Skeletal muscle satellite cell (primary cell): ENCODE measurements around a stretch of chr2.

DNA sequence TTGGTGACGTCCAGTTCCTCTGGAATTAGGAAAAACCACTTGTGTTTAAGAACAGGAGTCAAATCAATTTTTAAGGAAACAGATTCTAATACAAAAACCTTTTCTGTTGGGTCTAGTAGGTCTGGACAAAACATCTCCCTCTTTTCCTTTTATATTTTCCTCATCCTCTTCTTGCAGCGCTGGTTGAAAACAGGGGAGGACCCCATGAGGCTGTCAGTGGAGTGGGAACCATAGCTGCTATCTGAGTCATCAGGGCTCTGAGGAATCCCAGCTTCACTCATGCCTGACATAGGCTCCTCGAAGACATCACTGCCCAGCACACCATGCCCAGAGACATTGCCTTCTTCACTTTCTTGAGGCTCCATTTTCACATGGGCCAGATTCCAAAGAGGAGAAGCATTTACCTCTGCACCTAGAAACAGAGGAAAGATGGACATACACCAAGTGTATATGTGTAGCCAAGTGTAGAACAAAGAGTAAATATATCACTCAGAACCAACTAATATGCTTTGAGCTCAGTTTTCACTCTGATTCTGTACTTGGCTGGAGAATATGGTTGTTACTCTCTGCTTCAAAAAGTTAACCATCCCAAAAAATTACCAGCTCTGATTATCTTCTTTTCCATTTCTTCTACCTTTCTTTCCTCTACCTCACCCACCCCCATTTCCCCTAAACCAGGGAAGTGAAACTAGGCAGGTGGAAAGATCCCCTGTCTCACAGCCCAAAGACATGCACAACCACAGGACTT, 9.9 kb downstream of the SUPT7L start:
- CAGE, long polyA plus RNA, result no peak

DNA sequence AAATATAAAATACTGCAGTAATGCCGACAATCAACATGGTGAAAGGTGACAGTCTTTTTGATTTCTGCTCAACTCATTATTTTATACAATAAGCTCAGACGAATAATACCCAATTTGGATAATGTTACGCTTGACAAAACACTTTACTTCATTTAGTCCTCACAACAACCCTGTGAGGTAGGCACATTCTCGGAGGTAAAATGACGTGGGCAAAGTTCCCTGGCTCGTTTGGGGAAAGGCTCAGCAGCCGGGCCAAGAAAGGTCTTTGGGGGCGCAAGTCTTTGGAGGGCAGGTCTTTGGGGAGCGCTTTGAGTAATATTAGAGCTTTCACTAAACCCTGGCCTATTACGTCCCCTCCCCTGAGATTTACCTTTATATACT, 495 bp downstream of the RBKS start:
- CAGE, long polyA plus RNA, result no peak

- CAGE, long polyA plus RNA, result no peak
Measured at GRCh38 chr2:28280862-28281250, 111.8 kb upstream of the FOSL2 start.

DNA sequence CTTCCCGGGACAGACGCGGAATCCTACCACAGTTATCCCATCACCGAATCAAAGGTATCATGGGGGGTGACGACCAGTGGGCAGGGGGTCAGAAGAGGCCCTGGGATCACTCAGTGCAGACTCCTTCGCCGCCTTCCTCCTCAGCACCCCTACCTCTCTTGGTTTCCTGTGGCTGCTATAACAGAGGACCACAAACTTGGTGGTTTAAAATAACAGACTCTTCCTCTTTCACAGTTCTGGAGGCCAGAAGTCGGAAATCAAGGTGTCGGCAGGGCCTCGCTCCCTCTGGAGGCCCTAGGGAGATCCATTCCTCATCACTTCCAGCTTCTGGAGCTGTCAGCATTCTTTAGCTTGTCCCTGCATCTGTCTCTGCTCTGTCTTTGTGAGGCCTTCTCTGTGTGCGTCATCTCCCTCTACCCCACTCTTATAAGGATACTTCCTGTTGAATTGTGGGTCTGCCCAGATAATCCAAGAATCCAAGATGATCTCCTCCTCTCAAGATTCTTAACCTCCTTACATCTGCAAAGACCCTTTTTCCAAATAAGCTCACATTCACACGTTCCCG, 13.6 kb upstream of the FOSL2 start:
- CAGE, long polyA plus RNA, result no peak

- CAGE, long polyA plus RNA, result no peak
Measured at GRCh38 chr2:28393242-28394028, 777 bp downstream of the FOSL2 start.

DNA sequence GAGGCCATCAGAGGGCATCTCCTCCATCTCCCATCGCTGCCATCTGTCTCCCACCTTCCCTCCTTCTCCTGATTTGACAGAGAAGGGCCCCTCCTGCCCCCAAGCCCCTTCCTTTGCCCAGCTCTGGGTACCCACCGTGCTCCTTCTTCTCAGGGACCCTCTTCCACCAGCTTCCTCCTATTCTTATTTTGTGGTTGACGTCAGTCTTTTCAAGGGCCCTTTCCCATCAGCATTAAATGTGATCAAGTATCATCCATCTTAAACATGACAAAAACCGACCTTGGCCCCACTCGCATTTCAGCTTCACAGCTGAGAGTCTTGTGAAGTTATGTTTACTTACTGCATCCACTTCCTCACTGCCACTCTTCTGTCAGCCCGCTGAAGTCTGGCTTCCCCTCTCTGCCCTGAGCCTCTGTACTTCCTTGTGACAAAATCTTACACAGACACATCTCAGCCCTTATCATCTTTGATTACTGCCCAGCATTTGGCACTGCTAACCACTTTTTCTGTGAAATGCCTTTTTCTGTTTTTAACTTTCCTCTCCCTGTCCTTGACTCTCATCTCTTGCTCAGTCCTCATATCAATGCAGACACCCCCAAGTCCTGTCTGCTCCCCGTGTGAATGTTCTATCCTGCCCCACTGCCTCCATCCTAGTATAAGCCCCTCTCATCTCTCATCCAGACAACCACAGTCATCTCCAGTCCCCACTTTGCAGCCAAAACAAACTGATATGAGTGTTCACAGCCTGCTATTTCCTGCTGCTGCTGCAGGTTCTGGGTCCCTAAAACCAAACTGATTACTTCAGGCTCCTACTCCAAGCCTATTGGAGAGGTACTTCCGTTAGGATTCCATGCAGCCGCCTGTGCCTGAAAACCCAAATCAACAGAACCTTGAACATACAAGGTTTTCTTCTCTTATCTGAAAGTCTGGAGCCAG, 31.3 kb downstream of the FOSL2 start:
- CAGE, long polyA plus RNA, result no peak

GRCh38 chr2:28435570-28436407, 43.1 kb downstream of the FOSL2 start:
- CAGE, long polyA plus RNA, result no peak

DNA sequence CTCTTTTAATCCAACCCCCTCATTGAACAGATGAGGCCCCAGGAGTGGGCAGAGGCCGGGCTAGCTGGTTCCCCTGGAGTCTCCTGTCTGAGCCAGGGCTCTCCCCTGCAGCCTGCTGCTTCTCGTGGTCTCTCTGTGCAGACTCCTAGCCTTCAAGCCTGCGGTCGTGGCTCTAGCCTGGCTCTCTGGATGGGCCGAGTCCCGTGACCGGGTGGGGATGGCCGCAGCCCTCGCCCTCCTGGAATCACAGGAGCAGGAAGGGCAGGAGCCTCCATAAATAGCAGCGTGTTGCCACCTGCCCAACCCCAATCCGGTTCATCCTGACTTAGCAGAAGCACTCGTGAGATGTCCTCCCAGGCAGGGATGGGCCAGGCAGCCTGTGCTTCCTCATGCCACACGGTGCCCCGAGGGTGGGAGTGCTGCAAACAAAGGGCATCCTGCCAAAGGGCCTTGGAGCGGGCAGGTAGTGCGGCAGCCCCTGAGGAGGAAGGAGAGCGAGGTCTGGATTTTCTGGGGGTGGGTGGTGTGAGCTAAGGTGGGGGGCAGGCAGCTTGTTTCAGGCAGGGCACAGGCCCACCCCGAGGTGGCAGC, 43.9 kb downstream of the FOSL2 start:
- CAGE, long polyA plus RNA, result no peak

- CAGE, long polyA plus RNA, result no peak
Measured at GRCh38 chr2:28447934-28448797, 47.7 kb upstream of the PLB1 start.

DNA sequence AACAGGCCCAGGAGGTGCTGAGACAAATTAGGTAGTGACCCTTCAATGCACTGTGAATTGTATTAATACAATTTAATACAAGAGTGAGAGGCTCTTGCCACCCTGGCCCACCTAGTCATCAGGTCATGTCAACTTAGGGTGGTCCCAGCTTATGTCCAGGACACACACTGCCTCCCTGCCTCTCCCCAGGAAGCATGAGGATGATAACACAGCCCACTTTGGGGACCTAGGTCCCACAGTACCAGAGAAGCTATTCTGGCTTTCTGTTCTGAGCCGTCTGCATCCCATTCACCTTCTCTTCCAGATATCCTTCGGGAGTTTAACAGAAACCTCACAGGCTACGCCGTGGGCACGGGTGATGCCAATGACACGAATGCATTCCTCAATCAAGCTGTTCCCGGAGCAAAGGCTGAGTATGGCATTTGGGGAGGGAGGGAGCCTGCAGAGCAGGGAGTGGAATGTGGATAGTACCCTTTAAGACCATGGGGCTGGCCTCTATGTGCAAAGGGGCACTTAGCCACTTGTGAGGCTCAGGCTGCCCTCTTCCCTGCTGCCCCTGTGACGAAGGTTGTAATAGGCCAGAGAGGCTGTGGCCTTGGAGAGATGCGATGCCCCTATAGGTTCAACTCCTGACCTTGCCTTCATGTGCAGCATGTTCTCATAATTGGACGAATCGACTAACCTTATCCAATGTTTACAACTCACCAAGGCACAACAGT, 102.6 kb downstream of the PLB1 start:
- CAGE, long polyA plus RNA, result no peak

DNA sequence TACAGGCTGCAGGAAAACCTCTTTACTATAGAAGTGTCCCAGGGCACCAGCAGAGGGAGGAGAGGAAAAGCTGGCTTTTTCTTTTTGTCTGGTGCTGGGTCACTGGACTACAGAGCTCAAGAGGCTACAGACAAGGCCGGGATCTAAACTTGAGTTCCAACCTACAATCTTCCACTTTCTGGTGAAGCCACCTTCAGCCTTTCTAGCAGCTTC, 88.2 kb upstream of the PPP1CB start:
- CAGE, long polyA plus RNA, result no peak

- CAGE, long polyA plus RNA, result no peak
Measured at GRCh38 chr2:28683155-28683934, 68.3 kb upstream of the PPP1CB start.

DNA sequence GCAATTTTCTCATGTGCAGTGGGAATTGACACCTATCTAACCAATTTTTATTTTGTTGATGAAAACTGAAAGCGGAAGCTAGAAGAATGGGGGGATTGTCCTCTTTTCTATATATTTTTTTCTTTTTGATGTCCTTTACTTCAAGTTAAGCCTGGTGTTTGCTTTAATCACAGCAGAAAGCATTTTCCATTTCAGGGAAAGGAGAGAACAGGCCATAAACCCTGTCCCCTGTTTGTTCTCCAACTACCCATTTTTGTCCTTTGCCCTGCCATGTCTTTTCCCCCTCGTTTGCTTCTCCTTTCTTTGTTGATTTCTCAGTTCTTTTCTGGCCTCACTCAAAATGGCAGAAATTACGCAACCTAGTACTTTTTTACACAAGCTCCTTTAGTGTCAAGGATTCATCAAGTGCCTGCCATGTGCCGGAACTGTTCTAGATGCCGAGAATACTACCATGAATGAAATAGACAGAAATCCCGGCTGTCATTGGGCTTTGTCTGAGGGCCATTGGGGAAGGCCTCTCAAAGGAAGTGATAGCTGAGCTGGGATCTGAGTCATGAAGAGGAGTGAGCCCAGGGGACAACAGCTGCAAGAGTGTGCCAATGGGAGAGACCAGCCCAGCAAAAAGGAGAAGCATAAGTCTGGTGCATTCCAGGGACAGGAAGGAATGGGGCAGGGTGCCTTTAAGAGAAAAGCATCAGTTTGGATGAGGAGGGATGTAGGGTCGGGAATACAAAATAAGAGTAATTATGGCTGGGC, 34.4 kb upstream of the PPP1CB start:
- CAGE, long polyA plus RNA, result no peak

DNA sequence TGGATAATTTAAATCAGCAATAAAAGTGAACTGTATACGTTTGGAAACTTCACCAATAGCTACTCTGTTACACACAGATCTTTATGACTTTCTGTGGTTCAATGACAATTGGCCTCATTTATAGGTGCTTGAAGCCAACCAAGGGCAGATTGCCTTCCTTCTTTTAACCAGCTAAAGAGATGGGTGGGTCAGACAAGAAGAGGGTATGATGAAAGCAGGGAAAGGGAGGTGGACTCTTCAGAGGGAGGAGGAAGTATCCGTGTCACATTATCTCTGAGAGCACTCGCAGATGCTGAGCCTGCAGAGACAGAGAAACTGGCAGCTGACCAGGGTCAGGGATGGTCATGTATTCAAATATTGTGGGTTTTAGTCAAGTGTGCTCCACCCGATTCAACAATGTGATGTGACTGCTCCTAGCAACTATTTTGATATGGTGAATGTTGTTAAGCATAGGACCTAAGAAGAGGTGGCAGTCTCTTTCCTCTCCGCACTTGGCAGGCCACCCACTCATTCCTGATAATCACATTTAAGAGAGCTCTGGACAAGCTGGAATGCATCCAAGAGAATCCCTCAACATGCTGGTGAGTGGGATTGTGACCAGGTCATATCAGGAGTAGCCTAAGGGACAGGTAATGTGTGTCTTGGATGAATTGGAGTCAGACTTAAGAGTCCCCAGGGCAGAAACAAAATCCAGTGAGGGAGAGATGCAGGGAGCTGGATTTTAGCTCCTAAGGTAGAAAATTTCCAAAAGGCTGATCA, 1.3 kb upstream of the CLIP4 start:
- CAGE, long polyA plus RNA, result no peak

DNA sequence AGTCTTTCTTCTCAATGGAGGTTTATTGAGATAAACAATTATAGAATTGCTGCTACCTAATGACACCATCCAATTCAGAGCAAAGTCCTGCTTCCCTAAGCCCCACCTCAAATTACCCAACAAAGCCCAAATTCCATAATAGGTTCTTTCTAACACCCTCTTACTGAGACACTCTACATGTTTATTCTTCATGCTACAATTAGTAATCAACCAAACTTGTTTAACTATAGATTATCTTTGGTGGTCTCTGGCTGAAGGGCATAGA, 322.3 kb downstream of the CLIP4 start:
- CAGE, long polyA plus RNA, result no peak

DNA sequence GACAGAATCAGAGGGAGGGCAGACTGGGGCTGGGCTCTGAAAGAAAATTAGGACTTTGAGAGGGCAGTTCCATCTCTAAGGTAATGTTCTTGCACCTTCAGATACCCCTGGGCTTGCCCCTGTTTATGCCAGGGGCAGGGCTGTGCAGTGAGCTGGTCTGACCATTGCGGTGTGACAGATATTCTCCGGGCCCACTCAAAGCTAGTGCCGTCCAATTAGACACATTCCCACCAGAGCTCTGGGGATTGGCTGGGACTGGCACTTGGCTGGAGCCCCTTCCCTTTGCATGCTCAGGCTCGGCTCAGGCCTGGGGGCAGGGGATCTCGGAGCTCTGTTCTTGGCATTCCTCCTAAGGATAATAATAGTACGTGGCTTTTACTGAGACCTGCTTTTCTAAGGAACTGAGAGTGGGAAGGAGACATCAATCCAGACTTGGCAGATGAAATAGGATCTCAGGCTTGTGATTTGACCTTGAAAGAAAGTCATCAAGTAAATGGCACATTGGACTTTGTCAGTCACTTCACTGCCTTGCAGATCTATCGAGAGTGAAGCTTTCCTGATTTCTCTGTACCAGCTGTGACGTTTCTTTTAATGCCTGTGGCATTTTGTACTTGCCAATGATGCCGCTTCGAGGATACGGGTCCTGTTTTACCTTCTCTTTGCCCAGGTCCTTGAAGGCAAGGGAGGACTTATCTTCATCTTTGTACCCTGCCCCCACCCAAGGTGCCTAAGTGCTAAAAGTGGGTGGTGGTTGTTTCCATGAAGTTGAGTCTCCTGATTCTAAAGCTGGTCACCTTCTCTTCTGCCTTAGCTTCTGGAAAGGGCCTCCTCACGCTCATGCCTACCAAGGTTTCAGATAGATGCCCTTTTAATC, 5.7 kb downstream of the LBH start:
- CAGE, long polyA plus RNA, result no peak

DNA sequence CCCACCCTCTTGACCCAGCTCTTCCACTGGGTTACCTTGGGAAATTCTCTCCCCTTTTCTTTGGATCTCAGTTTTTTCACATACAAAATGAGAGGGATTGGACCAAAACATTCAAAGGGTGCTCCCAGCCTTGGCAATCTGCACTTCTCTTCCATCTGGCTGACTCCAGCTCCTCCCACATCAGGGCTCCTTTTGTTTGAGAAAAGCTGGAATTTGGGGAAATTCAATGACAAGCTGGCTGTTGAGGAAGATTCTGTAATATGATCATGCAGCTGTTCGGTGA, 42.8 kb upstream of the LCLAT1 start:
- CAGE, long polyA plus RNA, result no peak

- CAGE, long polyA plus RNA, result no peak
Measured at GRCh38 chr2:30447740-30448175, 712 bp downstream of the LCLAT1 start.

DNA sequence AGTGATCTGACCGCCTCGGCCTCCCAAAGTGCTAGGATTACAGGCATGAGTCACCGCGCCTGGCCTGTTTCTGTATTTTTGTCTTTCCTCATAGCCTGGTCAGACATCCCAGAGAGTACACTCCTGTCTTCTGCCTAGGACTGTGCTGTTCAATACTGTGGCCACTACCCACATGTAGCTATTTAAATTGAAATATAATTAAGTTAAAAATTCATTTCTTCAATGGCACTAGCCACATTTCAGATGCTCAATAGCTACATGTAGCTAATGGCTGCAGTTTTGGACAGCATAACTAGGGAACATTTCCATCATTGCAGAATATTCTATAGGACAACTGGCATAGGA, 64.2 kb downstream of the LCLAT1 start:
- CAGE, long polyA plus RNA, result no peak

DNA sequence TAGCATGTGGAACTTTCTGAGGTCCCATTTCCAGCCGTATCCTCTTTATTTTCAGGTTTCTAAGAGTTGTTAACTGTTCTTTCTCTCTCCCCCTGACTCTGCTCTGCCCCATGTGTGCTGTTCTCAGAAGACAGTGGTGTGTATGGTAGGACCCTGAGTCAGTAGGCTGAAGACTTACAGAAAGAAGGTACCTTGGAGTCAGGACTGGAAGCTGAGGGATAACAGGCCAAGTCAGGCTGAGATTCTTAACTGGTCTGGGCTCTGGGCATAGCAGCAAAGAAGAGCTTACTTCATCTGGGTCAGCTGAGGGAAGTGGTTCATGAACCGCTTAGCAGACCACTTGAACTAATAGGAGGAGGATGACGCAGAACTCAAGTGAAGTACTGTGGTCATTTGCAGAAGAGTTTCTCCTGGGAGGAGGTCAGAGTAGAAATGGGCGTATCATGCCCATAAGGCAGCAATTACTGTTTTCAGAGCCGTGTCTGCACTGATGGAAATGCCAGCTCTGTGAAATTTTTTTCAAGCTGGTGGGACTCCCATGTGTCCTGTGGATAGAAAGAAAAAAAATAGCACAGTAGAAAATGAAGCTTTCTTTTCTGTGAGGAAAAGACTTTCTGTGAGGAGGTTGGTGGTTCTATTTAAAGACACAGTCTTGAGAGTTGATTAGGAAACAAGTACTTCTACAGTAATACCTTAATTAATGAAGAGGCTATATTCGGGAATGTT, 164.6 kb downstream of the LCLAT1 start:
- CAGE, long polyA plus RNA, result no peak